HT-29 (cell line): ENCODE measurements around a stretch of chr20.

- RAMPAGE, long total RNA, result no peak
These were observed 10.3 kb upstream of the ZNFX1 start for GRCh38 chr20:49288008-49288619.

- RAMPAGE, long total RNA, result no peak
These were observed 11.1 kb upstream of the ZNFX1 start for GRCh38 chr20:49288620-49289701.

- RAMPAGE, long total RNA, result no peak
These were observed 54.8 kb downstream of the KCNB1 start for GRCh38 chr20:49427580-49428203.

DNA sequence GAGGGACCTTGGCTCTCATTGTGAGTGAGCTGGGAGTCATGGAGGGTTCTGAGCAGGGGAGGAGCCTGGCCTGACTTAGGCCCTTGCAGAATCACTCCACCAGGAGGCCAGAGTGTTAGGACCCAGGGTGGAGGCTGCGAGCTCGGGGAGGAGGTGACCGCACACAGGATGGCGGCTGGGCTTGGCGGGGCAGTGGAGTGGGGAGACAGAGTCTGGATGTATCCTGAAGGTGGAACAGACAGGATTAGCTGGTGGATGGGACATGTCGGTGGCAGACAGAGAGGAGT lies 42.7 kb upstream of the PTGIS start:
- RAMPAGE, long total RNA, result no peak

GRCh38 chr20:49615523-49616241 lies 47.7 kb upstream of the PTGIS start:
- RAMPAGE, long total RNA, result no peak

DNA sequence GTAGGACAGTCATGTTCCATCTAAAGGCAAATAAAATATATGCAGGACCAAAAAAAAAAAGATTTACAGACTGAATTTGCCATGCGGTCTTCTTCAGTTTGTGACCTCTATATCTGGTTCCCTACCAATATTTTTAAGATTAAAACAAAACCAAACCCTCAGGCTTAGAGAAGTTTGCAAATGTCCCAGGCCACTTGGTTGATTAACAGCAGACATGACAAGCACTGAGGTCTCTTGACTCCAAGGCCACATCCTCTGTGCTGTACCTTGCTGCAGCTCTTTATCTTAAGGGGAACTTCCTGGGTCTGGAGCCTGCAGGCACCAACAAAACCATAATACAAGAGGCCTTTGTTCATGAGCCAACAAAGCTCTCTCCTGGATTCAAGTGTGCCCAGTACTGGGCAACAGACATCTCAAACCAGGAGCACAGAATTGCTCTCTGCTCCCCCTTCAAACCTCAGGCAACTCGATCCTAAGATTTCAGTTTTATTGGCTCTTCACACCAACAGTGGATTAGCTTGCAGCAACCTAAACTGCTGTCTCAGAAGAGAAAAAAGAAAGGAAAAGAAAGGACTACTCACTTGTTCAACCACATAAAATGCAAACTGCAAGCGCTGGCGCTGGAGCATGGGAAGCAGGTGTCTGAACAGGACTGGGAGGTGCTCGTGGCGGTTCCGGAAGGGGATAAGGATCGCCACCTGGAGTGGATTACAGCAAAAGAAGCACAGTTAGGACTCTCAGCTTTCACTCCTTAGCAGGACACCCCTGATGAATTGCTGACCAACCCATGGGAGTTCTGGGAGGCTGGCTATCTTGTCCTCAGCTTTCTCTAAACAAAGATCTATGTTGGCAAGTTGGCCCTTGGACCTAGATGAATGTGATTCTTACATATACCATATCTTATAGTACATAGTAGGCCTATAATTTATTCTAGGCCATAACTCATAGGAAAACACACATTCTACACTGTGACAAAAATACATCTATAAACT lies 71.5 kb downstream of the B4GALT5 start:
- RAMPAGE, long total RNA, result no peak

- RAMPAGE, long total RNA, result no peak
These were observed 54.6 kb downstream of the B4GALT5 start for GRCh38 chr20:49658930-49659647.

GRCh38 chr20:49668396-49669009 lies 45.2 kb downstream of the B4GALT5 start:
- RAMPAGE, long total RNA, result no peak

- RAMPAGE, long total RNA, result no peak
These were observed 17.7 kb upstream of the SLC9A8 start for GRCh38 chr20:49794840-49795412.

DNA sequence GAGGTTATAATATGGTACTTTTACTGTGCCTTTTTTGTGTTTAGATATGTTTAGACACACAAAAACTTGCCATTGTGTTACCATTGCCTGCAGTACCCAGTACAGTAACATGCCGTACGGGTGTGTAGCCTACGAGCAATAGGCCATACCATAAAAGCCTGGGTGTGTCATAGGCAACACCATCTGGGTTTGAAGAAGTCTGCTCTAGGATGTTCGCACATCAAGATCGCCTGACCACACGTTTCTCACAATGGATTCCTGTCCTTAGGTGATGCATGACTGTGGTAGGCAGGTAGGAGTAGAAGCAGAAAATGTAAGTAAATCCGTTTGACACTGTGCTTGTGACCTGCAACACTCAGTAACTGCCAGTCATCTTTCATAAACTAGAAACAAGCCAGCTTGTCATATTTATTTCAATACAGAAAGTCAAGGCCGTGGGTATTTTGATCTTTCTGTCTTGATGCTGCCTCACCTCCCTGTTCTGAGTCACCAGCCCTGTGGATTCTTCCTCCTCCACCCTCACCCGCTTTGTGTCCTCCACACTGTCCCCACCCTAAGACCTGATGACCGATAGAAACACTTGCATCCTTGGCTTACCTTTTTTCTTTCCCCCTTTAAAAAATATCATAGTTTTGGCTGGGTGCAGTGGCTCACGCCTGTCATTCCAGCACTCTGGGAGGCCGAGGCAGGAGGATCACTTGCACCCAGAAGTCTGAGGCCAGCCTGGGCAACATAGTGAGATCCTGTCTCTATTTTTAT lies 7.3 kb upstream of the SLC9A8 start:
- RAMPAGE, long total RNA, result no peak

DNA sequence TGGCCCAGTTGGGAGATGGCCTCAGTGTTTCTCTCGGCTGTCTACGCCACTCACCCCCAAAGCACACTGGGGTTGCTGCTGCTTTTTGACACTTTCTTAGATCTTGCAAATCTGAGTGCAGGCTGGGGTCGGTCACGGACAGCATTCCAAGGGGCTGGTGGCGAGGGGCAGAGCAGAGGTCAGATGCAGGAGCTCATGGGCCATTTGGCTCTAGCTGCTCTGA lies 42.2 kb downstream of the SLC9A8 start:
- RAMPAGE, long total RNA, result no peak

GRCh38 chr20:49893599-49894104 lies 21.7 kb downstream of the SPATA2 start:
- RAMPAGE, long total RNA, result no peak

- RAMPAGE, long total RNA, result no peak
These were observed 19.8 kb downstream of the SPATA2 start for GRCh38 chr20:49895516-49895916.

DNA sequence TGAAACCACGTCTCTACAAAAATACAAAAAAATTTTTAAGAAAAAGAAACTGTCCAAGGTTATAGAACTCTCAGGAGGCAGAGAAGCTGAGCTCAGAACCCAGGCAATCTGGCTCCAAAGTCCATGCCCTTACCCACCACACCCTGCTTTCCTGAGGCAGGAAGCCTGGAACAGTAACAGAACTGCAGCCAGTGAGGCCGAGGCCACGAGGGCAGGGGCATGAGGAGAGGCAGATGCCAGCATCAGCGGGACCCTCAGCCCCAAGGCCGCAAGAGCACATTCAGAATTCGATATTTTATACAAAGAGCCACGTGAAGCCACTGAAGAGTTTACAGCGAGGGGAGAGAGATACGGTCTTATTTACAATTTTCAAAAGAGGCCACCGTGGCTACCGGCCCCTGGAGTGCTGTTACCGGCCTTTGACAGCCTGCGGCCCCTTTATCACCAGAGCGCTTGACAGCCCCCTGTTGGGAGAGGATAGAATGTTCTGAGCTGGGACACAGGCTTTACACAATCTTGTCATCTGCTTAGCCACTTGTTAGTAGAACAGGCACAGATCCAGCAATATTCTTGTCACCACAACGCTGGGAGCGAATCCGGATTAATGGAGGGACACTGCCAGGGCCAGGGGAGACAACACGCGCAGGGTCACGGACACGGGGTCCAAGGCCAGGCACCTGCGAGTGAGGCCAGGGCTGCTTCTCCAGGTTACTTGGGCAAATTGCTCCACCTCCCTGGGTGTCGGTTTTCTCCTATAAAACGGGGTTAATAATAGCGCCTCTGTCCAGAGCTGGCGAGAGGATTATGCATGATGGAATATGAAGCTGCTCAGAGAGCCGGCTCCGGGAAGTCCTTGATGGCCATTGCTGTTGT lies 5.6 kb downstream of the SPATA2 start:
- RAMPAGE, long total RNA, result no peak

DNA sequence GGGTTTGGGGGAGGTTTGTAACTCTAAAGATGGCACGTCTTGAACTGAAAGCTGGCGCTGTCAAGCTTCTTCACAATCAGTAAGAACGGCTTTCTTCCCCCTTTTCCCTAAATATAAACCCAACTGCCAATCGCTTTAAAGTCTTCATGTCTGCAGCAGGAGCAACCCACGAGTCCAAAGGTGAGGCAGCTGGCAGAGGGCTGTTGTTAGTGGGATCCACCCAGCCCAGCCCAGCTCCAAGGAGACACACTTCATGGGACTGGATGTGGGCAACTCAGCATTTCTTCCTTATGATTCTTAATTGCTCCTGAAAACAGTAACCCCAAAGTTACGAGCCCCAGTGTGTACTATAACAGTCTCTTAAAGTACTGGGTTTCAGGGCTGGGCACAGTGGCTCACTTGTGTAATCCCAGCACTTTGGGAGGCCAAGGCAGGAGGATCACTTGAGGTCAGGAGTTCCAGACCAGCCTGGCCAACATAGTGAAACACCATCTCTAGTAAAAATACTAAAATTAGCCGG lies 8.2 kb upstream of the SPATA2 start:
- RAMPAGE, long total RNA, result no peak

DNA sequence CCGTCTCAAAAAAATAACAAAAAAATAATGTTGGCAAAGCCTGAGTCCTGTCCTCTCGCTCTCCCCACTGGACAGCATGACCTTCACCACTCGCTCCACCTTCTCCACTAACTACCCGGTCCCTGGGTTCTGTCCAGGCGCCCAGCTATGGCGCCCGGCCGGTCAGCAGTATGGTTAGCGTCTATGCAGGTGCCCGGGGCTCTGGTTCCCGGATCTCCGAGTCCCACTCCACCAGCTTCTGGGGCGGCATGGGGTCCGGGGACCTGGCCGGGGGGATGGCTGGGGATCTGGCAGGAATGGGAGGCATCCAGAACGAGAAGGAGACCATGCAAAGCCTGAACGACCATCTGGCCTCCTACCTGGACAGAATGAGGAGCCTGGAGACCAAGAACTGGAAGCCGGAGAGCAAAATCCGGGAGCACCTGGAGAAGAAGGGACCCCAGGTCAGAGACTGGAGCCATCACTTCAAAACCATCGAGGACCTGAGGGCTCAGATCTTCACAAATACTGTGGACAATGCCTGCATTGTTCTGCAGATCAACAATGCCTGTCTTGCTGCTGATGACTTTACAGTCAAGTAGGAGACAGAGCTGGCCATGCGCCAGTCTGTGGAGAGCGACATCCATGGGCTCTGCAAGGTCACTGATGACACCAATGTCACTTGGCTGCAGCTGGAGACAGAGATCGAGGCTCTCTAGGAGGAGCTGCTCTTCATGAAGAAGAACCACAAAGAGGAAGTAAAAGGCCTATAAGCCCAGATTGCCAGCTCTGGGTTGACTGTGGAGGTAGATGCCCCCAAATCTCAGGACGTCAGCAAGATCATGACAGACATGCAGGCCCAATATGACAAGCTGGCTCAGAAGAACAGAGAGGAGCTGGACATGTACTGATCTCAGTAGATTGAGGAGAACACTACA lies 20.7 kb downstream of the RNF114 start:
- RAMPAGE, long total RNA, result no peak

DNA sequence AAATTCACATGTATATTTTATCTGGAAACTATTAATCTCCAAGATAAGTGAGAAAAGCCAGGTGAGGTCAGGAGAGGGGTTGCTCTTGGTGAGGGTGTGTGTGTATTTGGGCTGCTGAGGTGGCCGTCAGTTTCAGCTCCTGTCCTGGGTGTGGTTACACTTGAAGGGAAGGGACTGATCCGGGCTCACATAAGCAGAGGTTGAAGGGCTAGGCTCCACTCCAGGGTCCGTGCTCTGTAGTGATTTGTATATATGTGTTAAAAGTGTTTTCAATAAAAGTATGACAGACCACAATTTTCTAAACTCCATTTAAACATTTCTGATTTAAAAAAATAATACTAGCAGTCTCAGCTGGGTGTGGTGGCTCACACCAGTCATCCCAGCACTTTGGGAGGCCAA lies 13.5 kb upstream of the SNAI1 start:
- RAMPAGE, long total RNA, result no peak

GRCh38 chr20:49978801-49979677 lies 3.7 kb upstream of the SNAI1 start:
- RAMPAGE, long total RNA, result no peak

DNA sequence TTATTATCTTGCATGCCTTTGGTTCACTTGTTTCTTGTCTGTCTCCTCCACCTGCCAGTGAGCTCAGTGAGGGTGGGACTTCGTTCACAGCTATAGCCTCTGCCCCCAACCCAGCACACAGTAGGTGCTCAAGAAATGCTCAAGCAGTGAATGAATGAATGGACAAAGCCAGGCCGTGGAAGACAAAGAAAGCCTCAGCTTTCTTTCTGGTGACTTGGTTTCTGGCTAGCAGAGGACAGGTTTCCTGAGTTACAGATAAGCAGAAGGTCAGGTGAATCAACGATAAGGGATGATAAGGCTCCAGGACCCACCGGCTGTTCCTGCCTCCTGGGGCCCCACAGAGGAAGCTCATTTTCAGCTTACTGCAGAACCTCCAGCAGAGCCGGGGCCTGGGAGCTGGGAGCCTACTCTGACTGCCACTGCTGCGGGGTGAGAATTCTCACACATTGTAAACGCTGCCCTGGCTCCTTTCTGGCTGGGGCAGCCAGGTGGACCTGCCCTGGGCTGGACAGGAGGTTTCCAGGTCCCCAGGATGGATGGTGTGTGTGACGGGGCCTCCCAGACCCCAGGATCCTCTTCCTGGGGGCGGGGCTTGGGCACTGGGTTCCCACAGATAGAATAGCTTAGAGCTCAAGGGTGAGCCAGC lies 29.8 kb downstream of the SNAI1 start:
- RAMPAGE, long total RNA, result no peak

DNA sequence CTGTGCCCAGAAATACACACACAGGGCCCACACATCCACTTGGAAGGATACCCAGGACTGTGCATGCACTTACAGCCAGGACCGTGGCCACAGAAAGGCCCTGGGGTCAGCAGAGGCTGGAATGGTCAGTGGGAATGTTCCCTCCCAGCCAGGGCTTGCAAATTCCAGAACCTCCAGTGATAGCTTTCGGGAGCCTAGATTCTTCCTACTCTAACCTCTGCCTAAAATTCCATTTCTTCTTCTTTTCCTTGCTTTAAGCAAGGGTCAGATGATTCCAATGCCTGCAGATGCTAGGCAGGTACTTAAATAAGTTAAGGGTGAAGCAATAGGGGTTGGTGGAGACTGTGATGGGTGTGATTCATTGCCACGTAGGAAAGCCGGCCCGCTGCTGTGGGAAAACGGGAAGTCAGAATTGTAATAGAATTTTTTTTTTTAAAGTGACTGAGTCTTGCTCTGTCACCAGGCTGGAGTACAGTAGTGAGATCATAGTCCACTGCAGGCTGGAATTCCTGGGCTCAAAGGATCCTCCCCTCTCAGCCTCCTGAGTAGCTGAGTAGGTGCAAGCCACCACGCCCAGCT lies 51.0 kb downstream of the SNAI1 start:
- RAMPAGE, long total RNA, result no peak